ENCODE results near the gene TEDDM1.

DNA sequence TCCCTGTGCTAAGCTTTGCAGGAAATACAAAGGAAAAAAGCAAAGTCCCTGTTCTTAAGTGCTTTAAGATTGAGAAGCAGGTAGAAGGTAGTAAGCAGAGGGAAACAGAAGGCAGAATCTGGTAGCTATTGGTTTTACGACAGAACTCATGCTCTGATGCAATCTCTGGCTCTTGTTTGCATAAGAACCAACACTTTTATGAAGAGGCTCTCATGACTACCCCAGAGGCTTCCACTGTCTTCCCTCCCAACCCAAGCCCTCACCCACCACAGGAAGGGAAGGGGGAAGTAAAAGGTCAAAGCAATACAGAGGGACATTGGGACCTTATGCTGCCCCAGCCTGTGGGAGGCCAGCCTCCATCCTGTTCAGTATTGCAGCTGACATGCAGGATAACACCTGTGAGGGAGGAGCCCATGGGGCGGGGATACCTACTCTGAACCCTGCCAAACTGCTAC, 9.2 kb downstream of the MR1 start:
- PRO-cap, result no peak
- RAMPAGE, long total RNA, 5 experiments, result no peak in any of the 5 experiments
- RRBS, result no CpG with 5 or more reads among the region's 2 CpGs

DNA sequence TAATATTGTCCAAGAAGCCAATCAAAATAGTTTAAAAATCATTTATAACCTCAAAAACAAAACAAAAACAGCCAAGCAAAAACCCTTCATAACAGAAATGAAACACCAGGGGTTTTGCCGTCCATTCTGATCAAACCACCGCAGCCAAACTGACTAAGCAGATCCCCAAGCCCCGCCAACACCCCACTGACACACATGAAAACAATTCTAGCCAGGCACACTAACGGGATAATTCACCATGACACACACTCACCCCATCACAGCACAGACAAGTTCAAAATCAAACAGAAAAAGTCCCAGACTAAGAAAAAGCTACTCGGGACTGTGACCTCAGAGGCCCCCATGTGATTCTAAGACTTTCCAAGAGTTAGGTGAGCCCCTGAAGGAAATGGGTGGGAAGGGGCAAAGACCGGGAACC, 10.2 kb upstream of the IER5 start:
- PRO-cap, result no peak
- RAMPAGE, long total RNA, 5 experiments, result no peak in any of the 5 experiments
- RRBS, result no CpG with 5 or more reads among the region's 6 CpGs

- PRO-cap, result bidirectional peak, plus-strand start at chr1:181105625, minus-strand start at chr1:181105241
- RAMPAGE, long total RNA, 5 experiments, result no peak in any of the 5 experiments
- RRBS, result under 1% methylated on average over 12 of the region's 17 CpGs
Observed at GRCh38 chr1:181105504-181105677, 16.9 kb downstream of the IER5 start.

GRCh38 chr1:181105678-181105889, 17.1 kb downstream of the IER5 start:
- PRO-cap, result no peak
- RAMPAGE, long total RNA, 5 experiments, result no peak in any of the 5 experiments
- RRBS, result 1% methylated on average over 16 of the region's 26 CpGs

- PRO-cap, result no peak
- RAMPAGE, long total RNA, 5 experiments, result no peak in any of the 5 experiments
- RRBS, result 1% methylated on average over 10 of the region's 18 CpGs
Observed at GRCh38 chr1:181190051-181190272, 101.5 kb downstream of the IER5 start.

DNA sequence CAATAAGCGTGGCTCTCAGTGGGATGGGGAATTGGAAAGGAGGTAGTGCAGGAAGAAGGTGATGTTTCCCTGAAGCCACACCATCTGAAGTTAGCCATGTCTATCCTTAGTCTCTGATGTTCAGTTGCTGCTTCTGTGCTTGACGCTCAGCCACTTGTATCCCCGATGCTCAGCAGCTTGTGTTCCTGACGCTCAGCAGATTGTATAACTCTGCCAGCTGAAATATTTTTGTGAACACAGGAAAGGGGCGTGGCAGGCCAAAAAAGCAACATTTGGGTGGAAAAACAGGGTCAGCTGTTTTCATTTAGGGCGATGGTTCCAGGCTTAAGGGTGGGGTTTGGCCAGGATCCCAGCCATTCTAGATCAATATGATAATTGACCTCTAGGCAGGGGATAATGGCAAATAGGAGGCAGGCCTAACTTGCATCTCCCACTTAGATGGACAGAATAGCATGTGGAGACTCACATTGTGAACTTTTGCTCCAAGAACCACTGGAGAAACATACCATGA, 58.5 kb downstream of the ZNF648 start:
- PRO-cap, result no peak
- RAMPAGE, long total RNA, 5 experiments, result no peak in any of the 5 experiments
- RRBS, result no CpG with 5 or more reads among the region's 6 CpGs

DNA sequence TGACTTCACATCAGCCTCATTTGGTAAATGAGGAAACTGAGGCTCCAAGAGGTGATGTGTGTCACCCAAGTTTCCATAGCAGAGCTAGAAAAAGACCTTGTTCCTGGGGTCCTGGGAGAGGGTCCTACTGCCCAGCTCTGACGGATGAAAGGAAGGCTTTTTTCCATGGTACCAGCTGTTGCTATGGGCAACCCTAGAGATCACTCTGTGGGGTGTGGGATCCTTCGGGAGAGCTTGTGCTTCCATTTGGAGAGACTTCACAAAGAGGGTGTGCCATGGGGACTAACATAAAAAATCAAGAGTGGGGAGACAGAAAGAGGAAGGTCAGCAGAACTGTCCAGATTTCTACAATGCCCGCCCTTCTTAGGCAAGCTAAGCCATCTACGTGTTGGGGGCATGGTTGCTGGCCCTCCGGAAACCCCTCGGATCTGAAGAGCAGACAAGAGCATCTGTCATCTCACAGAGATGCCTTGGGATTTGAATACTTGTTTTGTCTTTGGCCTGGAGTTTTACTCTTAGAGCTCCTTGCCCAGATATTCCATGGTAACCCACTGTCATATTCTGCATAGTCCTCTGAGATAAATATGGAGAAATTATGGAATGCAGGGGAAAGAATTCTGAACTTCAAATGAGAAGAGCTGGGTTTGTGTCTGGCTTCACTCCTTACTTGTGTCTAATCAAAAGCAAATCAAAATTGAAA, 83.9 kb upstream of the ZNF648 start:
- PRO-cap, result no peak
- RAMPAGE, long total RNA, 5 experiments, result no peak in any of the 5 experiments
- RRBS, result no CpG with 5 or more reads among the region's 6 CpGs

DNA sequence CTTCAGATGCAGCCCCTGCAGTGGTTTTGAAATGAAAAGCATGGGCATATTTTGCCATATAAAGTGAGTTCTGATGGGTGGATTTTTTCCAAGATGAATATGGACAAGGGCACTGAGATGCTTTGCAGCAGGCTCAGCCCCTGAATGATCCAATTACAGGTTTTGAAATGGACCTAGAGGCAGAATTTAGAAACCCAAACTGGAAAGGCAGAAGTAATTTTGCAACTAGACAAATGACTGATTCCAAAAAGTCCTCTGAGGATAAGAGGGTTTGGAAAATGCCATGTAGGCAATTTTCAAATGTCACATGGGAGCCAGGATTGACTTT, 148.8 kb upstream of the ZNF648 start:
- PRO-cap, result no peak
- RAMPAGE, long total RNA, 5 experiments, result no peak in any of the 5 experiments

DNA sequence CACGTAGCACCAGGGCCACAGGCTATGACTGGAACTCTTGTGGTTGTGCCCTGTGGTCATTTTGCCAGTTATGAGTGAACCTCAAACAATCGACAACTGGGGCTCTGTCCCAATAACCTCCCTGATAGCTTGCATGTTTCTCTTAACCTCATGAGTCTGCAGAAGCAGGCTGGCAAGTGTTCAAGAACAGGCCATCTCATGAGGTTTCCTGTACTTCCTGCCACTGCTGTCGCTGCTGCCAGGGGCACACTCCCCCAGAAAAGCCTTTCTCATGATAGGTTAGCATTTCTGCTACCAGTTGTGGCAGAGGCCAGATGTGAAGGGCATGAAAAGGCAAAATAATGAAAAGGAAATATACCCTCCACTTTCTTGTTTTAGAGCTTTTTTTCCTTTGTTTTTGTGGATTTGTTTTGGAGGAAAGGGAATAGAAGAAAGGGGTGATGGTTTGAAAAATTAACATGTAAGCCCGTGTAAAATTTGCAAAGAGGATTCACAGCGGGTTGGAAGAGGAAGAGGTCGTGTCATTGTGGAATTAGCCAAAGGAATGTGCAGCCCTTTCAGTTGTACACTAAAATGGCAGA, 132.0 kb downstream of the GLUL start:
- PRO-cap, result no peak
- RAMPAGE, long total RNA, 5 experiments, result no peak in any of the 5 experiments
- RRBS, result no CpG with 5 or more reads among the region's 6 CpGs

DNA sequence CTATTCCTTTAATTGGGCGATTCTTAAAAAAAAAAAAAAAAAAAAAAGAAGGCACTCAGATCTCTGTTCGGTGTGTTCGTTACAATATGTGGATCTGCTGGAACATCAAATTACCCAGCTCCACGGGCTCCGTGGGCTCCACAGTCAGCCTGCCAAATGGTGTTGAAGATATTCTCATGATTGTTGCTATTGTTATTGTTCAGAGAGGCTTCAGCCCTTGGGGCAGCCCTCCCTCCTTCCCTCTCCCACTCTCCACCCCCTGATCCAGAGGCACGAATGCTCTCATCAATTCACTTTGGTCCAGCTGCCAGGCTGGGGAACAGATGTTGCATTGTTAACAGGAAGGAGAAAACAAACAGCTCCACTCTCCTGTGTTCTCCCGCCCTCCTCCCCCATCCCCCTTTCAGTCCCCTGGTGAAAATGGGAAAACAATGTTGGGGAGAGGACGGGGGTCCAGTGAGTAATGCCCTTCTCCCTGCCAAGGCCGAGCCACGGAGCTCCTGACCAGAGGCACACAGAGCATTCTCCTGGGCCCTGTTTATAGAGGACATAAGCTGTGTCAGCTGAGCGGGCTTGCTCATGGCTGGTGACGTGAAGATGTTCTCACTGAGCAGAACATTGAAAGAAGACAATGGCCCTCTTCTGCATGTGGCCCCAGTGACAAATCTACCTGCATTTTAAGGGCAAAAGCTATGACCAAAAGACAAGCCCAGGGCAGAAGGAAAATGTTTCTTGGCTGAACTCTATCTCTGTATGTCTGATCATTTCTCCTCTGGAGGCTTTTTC, 111.8 kb downstream of the GLUL start:
- PRO-cap, result no peak
- RAMPAGE, long total RNA, 5 experiments, result no peak in any of the 5 experiments
- RRBS, result no CpG with 5 or more reads among the region's 12 CpGs

DNA sequence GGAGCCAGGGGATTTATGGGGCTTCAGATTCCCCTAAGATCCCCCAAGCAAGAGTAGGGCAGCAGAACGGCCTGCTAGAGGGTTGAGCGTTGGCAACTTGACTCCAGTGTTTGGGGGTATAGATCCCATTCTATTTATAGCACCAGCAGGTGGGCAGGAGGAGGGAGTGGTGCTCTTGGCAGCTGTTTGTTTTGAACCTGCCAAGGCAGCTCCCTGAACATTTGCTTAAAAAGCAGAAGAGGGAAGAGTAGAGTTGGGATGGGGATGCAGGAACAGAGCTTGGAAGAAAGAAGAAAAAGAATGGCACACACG, 33.6 kb downstream of the GLUL start:
- PRO-cap, result no peak
- RAMPAGE, long total RNA, 5 experiments, result no peak in any of the 5 experiments
- RRBS, result no CpG with 5 or more reads among the region's 3 CpGs

DNA sequence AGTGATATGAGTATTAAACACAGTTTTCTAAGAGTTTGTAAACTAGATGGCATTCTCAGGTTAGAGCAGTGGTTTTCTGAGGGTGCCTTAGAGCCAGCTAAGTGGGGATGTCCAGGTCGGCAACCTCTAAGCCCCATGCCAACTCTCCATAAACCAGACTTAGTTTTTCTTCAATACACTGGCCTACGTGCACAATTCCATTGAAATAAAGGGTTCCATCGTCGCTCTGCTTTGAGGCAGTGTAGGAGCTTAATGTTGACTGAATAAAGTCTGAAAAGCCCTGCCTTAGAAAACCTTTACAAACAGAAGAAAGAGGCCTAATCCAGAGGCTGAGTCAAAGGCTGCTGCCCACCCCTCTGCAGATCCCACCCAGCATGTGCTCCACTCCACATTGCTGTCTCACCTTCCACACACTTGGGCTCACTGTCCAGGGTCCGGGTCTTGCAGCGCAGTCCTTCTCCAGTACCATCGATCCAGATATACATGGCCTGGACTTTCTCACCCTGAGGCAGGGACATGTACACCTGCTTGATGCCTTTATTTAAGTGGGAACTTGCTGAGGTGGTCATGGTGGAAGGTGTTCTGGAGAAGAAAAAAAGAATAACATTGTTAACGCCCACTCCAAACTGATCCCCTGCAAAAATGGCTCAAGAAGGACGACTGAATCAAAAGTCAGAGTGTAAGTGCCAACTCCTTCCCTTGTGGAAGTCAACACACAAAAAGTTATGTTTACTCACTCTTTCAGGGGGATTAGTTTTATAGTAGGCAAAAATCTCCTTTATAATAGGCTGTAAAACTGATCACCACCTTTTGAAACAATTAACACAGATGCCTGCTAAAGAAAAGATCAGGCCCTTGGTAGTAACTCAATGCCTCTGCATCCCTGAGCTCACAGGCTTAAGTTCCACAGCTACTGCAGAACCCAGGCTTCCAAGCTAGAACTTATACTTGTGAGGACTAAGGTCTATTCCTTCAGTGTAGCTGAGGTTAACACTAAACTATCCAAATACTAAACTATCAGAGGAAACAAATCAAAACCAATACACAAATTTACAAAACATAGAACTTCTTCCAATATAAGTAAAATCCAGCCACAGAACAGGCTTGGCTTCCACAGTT, 3.1 kb downstream of the GLUL start:
- PRO-cap, result unidirectional peak, minus-strand start at position 229 of the sequence
- RAMPAGE, long total RNA, 5 experiments, result no peak in any of the 5 experiments
- RRBS, result no CpG with 5 or more reads among the region's 9 CpGs

- PRO-cap, result no peak
- RAMPAGE, long total RNA, 5 experiments, result no peak in any of the 5 experiments
- RRBS, result no CpG with 5 or more reads among the region's 3 CpGs
Observed at GRCh38 chr1:182400342-182400845, at the start of gene TEDDM1. Gene TEDDM1 (minus strand): TSS chr1:182400667.

GRCh38 chr1:182848125-182849182, 9.3 kb downstream of the DHX9 start:
- PRO-cap, result no peak
- RAMPAGE, long total RNA, 5 experiments, result no peak in any of the 5 experiments
- RRBS, result no CpG with 5 or more reads among the region's 7 CpGs

DNA sequence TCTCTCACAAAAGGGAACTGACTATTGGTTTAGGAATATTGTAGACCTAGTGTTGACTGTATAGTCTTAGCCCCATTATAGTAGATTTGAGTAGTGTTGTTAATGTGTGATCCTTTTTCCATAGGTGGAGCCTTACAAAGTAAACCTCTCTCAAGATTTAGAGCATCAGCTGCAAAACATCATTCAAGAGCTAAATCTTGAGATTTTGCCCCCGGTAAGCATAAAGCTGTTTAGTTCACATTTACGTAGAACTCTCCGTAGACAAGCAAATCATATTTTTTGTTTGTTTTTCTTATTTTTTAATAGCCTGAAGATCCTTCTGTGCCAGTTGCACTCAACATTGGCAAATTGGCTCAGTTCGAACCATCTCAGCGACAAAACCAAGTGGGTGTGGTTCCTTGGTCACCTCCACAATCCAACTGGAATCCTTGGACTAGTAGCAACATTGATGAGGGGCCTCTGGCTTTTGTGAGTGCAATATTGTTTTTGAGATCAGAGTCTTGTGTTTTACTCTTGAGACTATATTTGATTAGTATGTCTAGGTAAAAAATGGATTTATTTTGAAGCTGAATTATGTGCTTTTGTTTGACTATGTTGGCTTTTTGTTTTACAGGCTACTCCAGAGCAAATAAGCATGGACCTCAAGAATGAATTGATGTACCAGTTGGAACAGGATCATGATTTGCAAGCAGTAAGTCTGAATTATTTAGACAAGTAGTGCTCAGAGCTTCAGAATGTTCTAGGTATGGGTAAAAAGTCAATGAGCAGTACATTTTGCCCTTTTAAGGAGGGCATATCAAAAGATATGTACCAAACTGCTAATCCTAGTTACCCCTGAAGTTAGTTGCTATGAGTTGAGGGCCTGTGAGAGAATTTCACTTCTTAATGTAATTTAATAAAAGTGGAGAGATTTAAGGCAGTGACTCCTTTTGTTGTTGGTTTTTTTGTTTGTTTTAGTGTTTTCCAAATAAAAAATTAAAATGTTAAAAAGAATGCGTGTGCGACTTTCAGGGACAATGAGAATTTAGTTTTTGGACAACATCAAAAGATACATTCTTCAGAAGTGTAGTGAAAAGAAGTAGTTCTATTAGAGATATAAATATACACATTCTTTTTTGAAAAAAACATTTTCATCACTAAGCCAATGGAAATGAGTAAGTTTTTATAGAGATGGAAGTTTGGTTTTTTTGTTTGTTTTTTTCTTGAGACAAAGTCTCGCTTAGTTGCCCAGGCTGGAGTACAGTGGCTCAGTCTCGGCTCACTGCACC, 19.7 kb downstream of the DHX9 start:
- PRO-cap, result no peak
- RAMPAGE, long total RNA, 5 experiments, result start-site peak on the plus strand in 4 of 5 experiments, centred at positions 274 to 657 of the sequence, 9 to 23 reads per replicate
- RRBS, result no CpG with 5 or more reads among the region's 9 CpGs

DNA sequence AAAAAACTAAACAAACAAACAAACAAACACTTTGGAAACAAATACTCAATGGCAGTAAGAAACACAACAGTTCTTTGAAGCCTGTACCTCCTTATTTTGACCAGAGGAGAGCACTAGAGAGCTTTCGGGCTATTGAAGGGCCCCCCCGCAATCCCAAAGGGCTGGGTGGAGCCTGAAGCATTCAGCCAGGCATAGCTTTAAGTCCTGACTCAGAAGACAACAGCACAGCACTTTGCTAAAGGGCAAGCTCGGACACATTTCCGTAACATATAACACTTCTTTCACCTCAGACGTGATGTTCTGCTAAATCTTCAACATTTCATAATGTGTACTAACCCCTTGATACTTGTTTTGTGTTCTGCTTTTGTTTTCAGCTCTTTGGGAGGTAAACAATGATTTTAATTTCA, 9.6 kb upstream of the SHCBP1L start:
- PRO-cap, result unidirectional peak, plus-strand start at position 200 of the sequence
- RAMPAGE, long total RNA, 5 experiments, result no peak in any of the 5 experiments
- RRBS, result no CpG with 5 or more reads among the region's 5 CpGs

- PRO-cap, result unidirectional peak, minus-strand start at chr1:183024262
- RAMPAGE, long total RNA, 5 experiments, result no peak in any of the 5 experiments
- RRBS, result 1% methylated on average over 8 of the region's 14 CpGs
Observed at GRCh38 chr1:183024185-183024405, 875 bp downstream of the LAMC1 start.

- PRO-cap, result no peak
- RAMPAGE, long total RNA, 5 experiments, result start-site peak on the plus strand in 2 of 5 experiments, at chr1:183059414-183059610 at its widest, 7 to 19 reads per replicate
- RRBS, result no CpG with 5 or more reads among the region's 1 CpG
Observed at GRCh38 chr1:183059448-183059702, 36.2 kb downstream of the LAMC1 start.

DNA sequence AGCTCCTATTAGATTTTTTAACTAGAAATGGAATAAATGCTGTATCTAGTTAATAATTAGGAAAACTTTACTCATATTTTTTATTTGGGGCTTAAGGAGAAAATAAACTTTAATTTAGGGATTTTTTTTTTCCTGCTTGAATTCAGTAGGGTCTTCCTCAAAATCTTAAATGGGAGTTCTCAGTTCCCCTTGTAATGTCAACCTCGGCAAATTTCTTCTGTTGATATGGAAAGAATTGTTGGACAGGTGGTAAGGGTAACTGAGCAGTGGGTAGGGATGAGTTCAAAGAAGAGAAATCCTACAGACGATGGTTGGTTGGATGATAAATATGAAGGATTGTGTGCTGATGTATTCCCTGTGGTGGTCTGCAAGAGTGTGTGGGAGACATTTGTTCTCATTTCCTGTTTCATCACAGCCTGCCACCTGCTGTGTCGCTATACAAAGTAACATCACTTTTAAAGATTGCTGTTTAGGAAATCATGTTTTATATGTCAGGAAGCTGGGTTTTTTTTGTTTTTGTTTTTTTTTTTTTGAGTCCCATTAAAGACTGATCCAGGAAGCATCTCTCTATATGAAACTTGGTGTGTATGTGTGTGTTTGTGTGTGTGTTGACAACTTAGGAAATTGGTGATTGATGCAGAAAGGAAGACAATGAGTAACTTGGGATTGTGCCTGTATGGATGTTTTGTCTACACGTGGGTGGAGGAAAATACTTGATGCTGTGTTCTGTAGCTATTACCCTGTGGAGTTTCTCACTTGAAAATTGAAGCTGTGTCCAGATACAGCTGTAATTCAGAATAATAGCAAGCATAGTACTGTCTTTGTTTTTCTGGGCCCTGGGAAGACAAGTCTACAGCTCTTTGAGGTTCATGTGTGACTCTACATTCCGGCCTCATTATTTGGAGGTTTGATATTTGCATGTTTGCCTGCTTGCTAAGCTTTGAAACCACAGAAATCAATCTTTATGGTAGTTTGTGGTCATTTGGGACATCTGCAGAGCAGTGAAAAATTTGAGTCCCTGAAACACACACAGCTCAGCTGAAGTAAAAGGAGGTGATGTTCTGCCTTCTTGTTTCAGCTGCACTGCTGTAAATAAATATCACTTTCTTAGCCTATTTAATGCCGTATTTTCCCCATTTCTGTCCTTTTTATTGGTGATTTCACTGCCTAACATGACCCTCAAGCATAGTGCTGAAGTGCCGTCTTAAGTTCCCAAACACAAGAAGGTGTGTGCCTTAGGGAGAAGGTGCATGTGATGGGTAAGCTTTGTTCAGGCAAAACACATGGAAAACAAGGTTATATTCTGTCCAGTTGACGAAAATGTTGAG, 47.8 kb downstream of the LAMC1 start:
- PRO-cap, result no peak
- RAMPAGE, long total RNA, 5 experiments, result start-site peak on the plus strand in 1 of 5 experiments, centred at position 266 of the sequence, 21 reads per replicate
- RRBS, result no CpG with 5 or more reads among the region's 8 CpGs

DNA sequence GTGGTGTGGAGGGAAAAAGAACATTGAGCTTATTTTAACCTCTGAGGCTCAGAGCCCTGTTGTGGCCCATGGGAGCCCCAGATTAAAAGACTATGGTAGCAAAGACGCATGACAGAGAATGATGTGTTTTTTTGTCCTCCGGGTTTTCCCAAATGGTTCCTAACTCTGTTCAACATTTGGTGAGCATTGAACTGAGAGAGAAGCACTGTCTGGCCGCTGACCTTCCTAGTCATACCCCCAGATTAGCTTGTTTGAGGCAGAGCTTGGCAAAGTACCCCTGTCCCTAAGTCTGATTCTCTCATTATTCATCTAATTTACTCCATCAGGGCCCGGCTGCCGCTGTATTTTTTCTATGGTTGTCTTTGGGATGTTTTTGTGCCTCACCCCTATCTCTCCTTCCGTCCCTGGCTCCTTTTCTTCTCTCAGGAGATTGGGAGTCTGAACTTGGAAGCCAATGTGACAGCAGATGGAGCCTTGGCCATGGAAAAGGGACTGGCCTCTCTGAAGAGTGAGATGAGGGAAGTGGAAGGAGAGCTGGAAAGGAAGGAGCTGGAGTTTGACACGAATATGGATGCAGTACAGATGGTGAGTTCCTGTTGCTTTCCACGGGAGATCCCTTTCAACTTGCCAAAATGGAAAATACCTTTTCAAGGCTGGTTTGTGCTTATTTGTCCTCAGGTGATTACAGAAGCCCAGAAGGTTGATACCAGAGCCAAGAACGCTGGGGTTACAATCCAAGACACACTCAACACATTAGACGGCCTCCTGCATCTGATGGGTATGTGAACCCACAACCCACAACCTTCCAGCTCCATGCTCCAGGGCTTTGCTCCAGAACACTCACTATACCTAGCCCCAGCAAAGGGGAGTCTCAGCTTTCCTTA, 53.8 kb downstream of the LAMC2 start:
- PRO-cap, result no peak
- RAMPAGE, long total RNA, 5 experiments, result start-site peak on the plus strand in 4 of 5 experiments, centred at positions 446 to 597 of the sequence, 5 to 19 reads per replicate
- RRBS, result no CpG with 5 or more reads among the region's 10 CpGs